Non-pigmented ciliary epithelial cell (primary cell): Measurements from ENCODE around the genes NME5, BRD8 and SIL1.

- RRBS, result no CpG with 5 or more reads among the region's 17 CpGs
Observed at GRCh38 chr5:137618947-137620086, 116.6 kb downstream of the KLHL3 start.

GRCh38 chr5:137622166-137622729 lies 113.6 kb downstream of the KLHL3 start:
- RRBS, result no CpG with 5 or more reads among the region's 4 CpGs

GRCh38 chr5:137671950-137672478 lies 63.9 kb downstream of the KLHL3 start:
- RRBS, result no CpG with 5 or more reads among the region's 7 CpGs

DNA sequence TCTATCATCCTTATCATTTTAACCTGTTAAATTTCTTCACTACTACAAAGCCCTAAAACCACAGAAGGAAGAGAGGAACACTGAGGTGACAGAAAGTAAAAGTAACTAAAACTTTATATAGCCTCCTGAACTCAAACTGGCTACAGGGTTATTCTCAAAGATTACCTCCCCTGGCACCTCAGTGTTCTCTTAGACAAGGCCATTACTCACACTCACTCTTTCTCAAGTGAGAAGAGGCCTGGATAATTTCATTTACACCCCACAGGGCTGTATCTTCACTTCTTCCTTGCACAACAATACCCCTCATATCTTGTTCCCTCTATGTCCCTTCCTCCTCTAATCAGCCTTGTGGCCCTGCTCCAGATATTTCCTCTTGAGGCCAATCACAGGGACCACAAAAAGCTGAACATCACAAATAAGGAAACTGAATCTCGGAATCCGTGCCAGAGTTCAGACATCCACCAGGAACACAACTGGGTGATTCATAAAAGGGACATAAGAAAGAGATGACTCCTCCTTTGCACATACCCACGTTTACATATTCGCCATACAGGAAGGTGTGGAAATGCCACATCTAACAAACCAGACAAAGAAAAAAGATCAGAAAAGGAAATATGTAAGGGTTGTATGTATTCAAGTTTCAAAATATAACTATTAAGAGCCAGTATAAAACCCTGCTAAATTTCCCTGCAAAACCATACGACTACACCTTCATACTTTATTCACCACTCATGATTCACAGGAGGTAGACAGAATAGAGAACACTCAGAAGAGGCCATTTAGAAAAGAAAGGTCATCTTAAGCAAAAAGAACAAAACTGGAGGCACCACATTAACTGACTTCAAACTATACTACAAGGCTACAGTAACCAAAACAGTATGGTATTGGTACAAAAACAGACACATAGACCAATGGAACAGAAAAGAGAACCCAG lies 1.7 kb upstream of the KLHL3 start:
- RRBS, result no CpG with 5 or more reads among the region's 5 CpGs

DNA sequence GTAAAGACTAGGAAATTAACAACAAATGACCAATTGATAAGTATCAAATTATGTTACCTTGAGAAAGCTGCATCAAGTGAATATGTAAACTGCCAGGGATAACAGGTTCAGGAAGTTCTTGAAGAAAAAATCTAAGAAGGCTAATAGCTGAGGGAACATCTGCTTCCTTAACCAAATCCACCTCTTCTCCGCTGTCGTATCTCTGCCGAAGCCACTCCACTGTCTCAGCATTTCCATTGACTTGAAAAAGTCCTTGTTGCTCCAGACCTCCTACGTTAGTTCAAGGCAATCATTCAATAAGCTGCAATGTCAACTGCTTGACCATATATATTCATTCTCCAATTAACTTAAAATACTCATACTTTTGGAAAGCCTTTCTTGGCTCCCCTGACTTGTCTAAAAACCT lies 14.6 kb downstream of the FAM13B start:
- RRBS, result no CpG with 5 or more reads among the region's 4 CpGs

- RRBS, result 20% methylated on average over 4 of the region's 14 CpGs
Observed at GRCh38 chr5:138054764-138055667, 22.1 kb upstream of the FAM13B start.

GRCh38 chr5:138138837-138139701 lies at the start of gene NME5:
Gene NME5 (minus strand): TSS chr5:138139428.
- RRBS, result no CpG with 5 or more reads among the region's 31 CpGs

- RRBS, result no CpG with 5 or more reads among the region's 22 CpGs
Observed at GRCh38 chr5:138178288-138178873, at the start of gene BRD8. Gene BRD8 (minus strand): TSS chr5:138178630.

GRCh38 chr5:138276303-138276852 lies 2.0 kb upstream of the GFRA3 start:
- RRBS, result no CpG with 5 or more reads among the region's 2 CpGs

DNA sequence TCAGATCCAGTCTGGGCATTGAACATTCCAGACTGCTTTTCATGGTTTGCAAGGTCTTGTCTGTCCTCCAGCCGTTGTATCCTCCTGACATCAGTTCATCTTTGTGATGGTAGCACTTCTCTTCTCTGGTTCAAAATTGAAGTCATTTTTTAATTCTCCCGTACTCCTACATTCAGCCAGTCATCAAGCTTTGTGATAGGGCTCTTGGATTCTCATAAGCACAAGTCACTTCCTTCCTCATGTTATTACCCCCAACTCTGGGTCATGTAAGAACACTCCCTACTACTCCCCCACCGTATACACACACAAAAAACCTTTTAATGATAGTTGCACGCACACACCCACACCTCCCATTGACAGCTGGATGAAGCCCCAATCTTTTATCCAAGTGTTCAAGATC lies 16.7 kb downstream of the KDM3B start:
- RRBS, result no CpG with 5 or more reads among the region's 4 CpGs

DNA sequence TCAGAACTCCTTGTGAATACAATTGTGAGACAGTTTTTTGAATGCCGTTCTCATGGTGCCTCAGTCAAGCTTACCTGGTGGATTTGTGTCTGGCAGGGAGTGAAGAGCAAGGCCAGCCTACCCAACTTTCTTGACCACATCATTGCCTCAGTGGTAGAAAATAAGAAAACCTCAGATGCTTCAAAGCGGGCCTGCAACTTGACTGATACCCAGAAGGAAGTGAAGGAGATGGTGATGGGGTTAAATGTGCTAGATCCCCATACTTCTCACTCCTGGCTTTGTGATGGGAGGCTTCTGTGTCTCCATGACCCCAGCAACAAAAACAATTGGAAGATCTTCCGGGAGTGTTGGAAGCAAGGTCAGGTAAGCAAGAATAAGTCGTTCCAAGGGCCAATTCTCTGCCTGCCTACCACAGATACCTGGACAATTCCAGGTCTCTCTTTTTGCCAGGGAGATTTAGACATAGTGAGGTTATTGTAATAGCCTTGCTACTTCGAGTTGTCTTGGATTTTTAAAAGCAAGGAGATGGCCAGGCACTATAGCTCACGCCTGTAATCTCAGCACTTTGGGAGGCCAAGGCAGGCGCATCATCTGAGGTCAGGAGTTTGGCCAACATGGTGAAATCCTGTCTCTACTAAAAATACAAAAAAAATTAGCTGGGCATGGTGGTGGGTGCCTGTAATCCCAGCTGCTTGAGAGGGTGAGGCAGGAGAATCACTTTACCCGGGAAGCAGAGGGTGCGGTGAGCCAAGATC lies 14.7 kb upstream of the REEP2 start:
- RRBS, result no CpG with 5 or more reads among the region's 9 CpGs

- RRBS, result no CpG with 5 or more reads among the region's 17 CpGs
Observed at GRCh38 chr5:138458940-138459716, 6.2 kb upstream of the EGR1 start.

DNA sequence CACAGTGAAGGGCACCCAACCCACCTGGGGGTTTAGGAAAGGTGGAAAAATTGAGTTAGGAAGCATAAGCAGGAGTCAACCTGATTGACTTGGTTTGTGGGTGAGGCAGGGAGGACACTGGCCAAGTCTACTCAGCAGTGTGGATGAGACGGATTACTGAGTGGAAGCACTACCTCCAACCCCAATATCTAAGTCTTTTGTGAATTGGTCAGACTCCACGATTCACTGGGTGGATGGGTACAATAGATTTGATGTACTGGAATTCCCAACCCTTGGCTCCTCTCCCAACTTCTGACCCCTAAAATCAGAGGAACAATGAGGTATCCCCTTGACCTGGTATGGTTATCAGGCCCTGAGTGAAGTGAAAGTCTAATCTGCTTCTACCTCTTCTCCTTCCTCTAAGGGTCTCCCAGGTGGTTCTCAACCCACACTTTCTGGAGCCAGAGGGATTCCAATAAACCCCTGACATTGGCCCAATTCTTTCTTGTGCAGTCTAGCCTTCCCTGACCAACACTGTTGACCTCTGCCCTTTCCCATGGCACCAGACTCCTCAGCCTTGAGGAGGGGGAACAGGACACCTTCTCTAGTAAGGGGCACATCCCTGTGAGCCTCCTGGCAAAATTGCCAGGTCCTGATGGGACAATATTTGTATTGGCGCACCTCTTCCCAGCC lies 5.3 kb downstream of the EGR1 start:
- RRBS, result no CpG with 5 or more reads among the region's 3 CpGs

DNA sequence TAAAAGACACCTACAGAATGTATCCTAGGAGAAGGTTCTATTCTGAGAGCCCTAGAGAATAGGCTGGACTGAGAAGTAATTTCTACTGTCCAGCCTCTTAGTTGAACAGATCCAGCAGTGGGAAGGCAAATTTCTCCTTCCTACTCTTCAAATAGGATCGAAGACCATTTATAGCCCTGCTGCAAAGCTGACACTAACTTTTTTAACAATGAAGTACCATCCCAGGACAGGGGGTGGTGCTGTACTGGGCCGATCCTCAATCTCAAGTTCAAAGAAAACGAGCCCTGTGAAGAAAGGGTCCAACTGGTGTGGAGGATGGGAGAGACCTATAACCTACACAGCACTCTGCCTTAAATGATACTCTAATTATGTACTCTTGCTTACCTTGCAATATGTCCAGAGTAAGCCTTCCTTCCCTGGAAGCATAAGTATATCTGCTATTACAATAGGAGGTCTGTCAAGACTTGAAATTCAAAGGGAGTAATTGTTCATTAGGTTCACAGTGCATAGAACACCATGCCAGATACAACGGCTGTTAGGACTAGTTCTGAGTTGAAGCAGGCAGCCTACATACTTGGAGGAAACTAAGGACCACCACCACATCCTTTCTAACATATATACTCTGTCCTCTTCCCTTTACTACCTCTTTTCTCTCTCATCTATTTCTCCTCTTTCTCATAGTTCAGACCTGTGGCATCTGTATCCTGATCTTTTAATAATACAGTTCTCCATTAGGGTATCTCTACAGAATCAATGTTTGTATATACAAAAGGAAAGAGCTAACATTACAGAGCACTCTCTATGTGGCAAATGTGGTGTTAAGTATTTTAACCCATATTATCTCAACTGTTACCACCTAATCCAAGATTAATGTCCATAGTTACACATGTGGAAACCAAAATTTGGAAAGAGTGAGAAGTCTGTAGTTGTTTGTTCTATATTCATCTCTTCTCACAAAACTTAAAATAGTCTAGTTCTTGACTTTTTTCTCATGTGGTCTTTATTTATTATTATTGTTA lies 6.2 kb downstream of the ETF1 start:
- RRBS, result no CpG with 5 or more reads among the region's 4 CpGs

DNA sequence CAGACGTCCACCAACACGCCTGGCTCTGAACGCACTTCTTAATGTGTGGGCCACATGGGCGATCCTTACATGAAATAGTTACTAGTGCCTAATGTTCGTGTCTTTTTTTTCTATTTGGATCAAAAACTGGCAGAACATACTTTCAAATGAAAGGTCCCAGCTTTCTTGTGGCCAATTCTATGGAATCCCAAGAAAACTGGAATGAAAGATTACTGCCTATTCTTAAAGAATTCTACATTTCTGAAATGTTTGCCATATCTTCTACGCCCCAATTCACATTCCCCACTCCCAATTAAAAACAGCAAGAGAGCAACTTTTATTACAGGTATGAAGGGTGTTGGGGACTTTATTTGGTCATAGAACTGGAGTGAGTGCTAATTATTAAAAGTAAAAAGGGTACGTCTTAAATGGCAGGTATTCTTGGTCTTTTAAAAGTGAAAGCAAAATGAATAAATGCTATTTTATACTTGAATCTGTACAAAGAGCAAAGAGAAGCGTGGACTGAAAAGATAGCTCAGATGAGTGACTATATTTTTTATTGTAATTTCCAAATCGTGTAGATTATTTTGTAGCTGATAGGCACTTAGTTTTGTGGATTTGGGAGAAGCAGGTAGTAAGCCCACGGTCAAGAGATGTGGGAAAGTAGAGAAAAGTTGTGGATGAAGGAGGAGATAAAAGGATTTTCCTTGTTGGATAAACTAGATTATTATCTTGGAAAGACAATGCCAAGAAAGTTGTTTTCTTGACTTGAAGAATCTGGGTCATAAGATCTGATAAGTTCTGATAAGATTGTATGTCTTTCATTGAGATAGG lies 13.6 kb downstream of the LRRTM2 start:
- RRBS, result no CpG with 5 or more reads among the region's 10 CpGs

- RRBS, result no CpG with 5 or more reads among the region's 7 CpGs
Observed at GRCh38 chr5:138961647-138962676, 86.8 kb upstream of the LRRTM2 start.

DNA sequence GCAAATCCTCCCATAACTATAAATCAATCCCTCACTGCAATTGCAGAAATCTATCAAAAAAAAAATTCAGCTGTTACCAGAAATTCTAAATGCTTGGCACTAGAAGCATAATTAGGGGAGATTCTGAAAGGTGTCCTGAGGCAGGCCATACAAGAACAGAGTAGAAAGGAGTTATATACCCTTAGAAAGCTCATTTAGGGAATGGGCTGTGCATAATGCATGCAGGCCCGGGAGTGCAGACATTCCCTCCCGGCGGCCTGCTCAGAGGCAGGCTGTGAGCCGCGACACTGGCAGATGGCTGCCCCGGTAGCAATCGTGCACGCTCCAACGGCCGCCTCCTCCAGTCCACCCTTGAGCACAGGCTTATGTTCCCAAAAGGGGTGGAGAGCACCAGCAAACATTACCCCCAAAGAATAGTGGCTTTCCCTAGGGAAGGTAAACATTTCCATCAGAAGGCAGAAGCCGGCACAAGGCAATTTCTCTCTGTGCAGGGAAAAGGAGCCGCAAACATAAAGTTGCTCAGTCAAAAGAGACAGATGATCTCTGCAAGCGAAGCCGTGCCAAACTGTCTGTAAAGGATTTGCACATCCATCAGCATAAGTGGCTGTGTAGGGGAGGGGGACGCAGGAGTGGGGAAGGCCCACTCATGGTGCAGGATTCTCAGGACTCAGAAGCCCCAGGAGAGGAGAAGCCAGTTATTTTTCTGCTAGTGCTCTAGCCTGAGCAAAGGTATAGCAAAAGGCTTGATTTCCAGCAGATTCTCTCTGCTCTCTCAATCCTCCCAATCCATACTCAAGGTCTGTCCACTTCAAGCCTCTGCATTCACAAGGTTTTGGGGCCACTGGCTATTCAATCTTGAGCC lies 92.5 kb downstream of the SIL1 start:
- RRBS, result 21% methylated on average over 5 of the region's 15 CpGs

GRCh38 chr5:139131935-139132559 lies 66.1 kb downstream of the SIL1 start:
- RRBS, result no CpG with 5 or more reads among the region's 2 CpGs

DNA sequence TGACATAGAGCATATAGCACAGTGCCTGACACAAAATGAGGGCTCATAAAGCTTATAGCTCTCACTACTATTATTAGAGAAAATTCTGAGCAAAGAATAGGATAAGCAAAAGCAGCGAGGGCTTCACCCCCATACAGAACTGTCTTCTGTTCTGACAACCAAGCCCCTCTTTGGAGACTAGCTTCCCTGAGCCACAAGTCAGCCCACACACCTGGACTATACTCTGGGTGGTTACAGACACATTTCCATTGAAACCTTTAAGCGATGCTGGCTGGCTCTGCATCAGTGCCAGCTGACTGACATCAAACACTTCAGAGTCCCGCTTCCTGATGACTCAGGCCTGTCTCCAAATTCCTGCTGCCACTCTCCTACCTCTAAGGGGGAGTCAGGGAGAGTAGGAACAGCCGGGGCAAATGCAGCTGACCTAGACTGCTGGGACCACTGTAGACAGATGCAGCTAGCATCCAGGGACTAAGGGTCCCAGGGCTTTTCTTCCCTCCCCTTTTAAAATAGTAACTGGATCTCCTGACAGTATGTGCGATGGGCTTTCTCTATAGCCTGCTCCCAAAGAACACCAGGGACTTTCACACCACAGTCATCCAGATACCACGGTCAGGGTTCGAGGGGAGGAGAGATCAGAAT lies 59.4 kb downstream of the SIL1 start:
- RRBS, result no CpG with 5 or more reads among the region's 7 CpGs

- RRBS, result 1% methylated on average over 19 of the region's 55 CpGs
Observed at GRCh38 chr5:139197994-139198751, at the start of gene SIL1. Gene SIL1 (minus strand): TSS chr5:139198368.